ENCODE measurements around a stretch of chr3.

DNA sequence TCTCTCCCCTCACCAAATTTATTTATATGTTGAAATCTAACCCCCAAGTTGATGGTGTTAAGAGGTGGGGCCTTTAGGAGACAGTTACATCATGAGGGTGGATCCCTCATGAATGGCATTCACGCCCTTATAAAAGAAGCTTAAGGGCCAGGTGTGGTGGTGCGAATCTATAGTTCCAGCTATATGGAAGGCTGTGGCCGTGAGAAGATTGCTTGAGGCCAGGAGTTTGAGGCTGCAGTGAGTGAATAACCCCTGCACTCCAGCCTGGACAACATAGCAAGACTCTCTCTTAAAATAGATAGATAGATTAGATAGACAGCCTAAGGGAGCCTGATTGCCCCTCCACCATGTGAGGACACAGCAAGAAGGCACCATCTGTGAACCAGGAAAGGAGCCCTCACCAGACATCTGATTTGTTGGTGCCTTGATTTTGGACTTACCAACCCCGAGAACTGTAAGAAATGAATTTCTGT is 24.5 kb downstream of the FNDC3B start:
- RAMPAGE, total RNA = no peak

DNA sequence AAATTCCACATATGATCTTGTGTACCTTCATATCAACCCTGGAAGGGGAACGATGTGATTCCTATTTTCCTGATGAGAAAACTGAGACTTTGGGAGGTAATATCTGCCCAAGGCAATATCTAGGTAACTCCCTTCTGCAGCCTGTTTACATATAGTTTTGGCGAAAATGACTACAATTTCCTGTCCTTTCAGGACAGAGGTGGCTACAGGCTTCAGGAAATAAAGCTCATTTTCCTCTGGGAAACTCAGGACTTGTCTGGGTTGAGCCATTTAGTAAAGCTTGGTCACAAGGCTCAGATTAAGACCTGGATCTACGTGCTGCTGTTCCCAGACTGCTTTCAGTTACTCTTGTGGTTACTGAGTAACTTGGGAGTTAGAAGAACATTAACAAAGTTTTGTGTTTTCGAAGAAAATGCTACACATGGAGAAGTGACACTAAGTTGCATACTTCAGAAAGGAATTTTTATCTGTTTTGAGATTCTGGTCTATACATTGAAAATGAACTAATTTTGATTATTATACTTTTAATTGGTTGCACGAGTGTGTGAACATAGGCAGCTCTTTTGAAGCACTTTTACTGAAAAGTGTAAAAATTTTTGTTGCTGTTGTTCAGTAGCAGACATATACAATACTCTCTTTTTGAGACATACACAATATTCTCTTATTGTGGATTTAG is 27.1 kb downstream of the FNDC3B start:
- RAMPAGE, total RNA = no peak

GRCh38 chr3:172067249-172068001 is 28.0 kb downstream of the FNDC3B start:
- RAMPAGE, total RNA = no peak

- RAMPAGE, total RNA = no peak
Observed at GRCh38 chr3:172129643-172130329, 90.4 kb downstream of the FNDC3B start.

DNA sequence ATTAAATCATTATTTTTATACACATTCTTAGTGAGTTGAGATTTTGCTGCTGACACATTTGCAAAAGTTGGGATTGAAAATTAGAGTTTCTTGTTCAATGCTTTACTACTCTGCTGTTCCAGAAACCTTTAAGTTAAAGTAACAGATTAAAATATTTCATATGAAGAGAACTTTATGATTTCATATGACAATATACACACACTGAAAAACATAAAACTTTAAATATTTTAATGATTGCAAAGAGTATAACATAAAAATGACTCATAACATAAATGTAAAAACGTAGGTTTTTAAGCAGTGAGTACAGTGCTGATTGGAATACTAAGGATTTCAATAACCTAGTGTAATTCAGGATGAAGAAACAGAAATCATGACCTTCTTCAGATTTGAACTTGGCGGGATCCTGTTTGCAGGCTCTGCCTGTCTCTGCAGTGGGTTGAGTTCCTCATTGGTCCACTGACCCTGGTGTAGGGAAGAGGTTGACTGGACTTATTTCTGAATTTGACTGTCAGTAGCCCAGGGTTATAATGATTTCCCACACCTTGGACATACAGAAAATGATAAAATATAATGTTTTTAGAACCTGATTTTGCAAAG is 171.6 kb downstream of the FNDC3B start:
- RAMPAGE, total RNA = no peak

GRCh38 chr3:172266901-172267354 is 181.3 kb downstream of the GHSR start:
- RAMPAGE, total RNA = no peak

DNA sequence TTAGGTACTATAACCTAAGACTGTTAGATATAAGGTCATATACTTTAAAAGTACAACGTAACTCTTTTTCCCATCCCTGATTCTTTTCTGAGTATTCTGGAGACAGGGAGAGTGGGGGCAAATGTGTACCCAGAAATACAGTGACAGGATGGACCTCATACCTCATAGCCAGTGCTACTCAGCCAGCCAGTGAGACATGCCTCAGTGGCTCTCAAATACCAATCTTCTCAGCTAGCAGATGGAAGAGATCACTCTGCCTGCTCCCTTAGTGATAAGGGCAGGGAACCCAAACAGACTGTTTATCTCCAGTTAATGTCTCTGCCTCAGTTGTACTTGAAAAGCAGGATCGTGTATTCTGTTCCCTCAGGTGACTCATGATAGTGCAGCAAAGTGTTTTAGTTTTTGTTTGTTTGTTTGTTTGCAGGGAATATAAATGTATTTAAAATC is 125.6 kb downstream of the GHSR start:
- RAMPAGE, total RNA = no peak

DNA sequence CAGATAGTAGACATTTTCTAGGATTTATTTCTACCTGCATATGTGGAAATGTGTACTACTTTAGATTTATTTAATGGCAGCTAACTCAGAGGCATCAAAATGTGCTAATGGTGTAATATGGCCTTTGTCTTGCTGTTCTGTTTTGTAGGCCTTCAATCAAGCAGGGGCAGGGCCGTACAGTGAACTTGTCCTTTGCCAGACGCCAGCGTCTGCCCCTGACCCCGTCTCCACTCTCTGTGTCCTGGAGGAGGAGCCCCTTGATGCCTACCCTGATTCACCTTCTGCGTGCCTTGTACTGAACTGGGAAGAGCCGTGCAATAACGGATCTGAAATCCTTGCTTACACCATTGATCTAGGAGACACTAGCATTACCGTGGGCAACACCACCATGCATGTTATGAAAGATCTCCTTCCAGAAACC is 95.6 kb downstream of the GHSR start:
- RAMPAGE, total RNA = no peak

DNA sequence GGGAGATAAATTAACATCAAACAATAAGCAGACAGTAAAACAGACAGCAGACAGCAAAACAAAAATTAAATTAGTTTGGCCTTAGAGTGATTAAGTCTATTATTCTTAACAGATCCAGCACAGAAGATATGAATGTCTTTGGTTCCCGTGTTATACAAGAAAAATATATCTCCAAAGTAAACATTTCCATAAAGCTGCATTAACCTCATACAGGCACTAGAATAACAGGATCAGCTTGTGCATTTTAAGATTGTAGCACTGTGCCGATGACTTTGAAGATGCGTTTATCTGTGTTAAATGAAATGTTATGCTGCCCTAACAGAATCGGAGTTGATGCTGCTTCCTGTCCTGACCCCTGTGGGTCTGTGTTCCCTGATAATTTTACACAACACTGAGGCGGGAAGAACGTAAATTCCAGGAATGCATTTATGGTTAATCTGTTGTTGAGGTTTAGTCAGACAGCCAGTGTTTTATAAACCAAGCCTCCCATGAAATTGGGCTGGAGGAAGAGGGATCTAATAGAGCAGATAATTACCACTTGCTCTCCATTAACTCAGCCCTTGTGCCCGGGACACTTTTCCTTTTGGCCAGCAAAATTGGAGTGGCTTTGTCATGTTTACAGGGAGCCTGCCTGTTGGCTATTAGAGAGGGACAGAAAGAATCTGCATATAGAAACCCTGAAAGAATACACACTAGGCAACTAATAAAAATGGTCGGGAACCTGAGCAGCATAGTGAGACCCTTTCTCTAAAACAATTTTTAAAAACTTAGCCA is 80.7 kb downstream of the GHSR start:
- RAMPAGE, total RNA = no peak

DNA sequence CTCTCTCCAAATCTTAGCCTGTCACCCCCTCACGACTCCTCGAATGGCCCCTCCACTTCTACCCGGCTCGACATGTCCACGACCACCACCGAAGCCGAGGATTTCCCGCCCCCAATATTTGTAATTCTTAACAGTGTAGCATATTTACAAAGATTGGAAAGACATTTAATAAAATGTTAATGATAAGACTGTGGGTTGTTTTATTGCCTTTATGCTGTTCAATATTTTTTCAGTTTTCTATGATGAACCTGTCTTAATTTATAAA is 80.8 kb upstream of the TNFSF10 start:
- RAMPAGE, total RNA = no peak

- RAMPAGE, total RNA = no peak
Observed at GRCh38 chr3:172607838-172608208, 84.6 kb upstream of the TNFSF10 start.

- RAMPAGE, total RNA = no peak
Observed at GRCh38 chr3:172698735-172698996, 12.2 kb downstream of the NCEH1 start.

DNA sequence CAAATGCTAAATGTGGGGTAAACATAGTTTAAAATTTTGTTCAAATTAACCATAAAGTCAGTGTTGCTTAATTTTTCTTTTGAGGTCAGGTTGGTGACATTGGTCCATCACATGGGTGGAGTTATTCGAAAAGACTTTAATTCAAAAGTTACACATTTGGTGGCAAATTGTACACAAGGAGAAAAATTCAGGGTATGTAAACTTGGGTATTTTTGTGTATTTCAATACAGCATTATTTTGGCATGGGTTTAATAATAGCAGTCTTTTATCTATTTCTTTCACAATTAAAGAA is 9.5 kb downstream of the ECT2 start:
- RAMPAGE, total RNA = no peak

GRCh38 chr3:173584398-173585062 is 187.0 kb downstream of the NLGN1 start:
- RAMPAGE, total RNA = no peak

- RAMPAGE, total RNA = no peak
Observed at GRCh38 chr3:173586270-173586510, 188.6 kb downstream of the NLGN1 start.

DNA sequence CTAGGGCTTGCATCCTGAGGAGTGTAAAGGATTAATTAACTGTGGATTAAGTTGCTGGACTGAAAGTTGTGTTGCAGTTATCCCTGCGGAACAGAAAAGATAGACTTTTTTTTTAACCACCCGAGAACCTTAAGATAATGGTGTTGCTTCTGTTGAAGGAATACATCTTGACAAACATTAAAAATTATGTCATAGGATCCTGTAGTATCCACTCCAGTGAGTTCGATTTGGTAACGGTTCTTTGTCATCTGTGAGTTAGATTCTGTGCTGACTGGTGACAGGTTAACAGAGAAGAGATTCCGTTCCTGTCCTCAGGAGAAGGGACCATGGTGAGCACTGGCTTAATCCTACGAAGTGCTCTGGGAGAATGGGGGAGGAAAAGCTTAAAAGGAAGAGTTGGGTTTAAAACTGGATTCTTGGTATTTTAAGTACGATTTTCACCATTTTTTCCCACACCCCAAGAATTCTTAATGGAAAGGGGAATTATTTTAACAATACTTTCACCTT is 417.2 kb upstream of the NAALADL2 start:
- RAMPAGE, total RNA = no peak

- RAMPAGE, total RNA = no peak
Observed at GRCh38 chr3:174442725-174443589, 416.2 kb upstream of the NAALADL2 start.

GRCh38 chr3:174637093-174637292 is 222.1 kb upstream of the NAALADL2 start:
- RAMPAGE, total RNA = no peak

DNA sequence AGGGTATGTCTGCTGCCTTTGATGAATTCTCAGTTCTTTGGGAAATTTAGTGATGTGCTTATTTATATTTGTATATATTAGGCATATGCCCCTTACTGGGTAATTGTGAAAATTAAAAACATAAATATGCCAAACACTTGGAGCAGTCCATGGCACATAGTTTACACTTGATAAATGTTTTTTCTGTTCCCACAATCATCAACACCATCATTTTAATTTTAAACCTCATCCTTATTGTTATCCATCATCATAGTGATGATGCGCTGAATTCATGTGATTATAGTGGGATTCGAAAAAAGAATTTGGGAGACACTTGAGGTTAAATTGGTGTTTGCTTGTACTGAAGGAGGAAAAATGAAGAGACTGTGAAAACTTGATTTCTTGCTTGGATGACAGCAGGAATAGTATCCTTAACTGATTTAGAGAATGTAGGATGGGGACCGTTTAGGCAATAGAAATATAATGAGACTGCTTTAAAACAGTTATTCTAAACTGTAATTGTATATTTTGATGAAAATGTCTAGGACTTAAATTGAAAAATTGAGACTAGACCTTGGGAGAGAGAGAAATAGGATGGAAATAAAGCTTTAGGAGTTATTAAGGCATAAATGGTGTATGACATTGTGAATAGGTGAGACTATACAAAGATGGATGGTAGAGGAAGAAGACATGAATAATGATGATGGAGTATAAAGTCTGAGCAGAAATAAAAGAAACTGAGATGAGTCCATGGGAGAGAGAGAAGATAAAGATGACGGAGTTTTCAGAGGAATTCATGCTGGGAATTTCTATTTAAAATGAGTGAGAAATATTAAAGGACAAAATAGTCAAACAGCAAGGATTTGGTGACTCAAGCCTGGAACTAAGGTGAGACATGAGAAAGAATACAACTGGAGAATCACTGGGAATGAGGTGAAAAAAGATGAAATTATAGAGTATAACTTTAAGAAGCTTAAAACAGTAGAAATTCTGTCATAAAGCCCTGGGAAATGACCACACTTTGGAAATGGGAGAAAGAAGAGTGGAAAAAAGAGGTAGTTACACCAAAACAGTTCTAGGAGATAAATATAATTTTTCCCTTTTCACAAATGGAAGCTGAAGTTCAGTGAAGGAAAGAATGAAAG is 9.5 kb downstream of the NAALADL2 start:
- RAMPAGE, total RNA = no peak

GRCh38 chr3:174891126-174891564 is 32.0 kb downstream of the NAALADL2 start:
- RAMPAGE, total RNA = no peak

Data from foreskin keratinocyte (primary cell).